GM12878 (cell line): ENCODE results near the genes RANBP1, SERPIND1, RIMBP3B, TMEM191C and PPM1F.

DNA sequence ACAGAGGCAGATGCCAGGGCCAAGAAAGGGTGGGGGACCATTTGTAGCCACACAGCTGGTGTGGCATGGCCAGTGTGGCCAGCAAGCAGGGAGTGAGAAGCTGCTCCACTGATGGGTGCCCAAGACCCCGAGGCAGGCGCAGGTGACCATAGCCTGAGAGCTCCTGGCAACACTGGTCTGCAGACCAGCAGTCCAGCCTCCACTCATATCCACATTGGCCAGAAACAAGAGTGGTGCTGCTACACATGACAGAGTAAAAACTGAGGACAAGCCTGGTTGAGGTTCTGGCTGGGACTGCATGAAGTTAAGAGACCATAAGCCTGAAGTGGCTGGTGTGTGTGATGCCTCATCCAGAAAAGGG is 25.4 kb downstream of the ARVCF start:
- RAMPAGE, long total RNA: no peak
- RRBS, 2 experiments: no CpG with 5 or more reads among the region's 2 CpGs
CAGE:
- cytosol, long polyA minus RNA: no peak
- cytosol, long polyA plus RNA: no peak
- long polyA plus RNA: no peak
- nucleolus, long total RNA: no peak
- nucleus, long polyA plus RNA: no peak
- nucleus, long total RNA: no peak

- RAMPAGE, long total RNA: no peak
- RRBS, 2 experiments: no CpG with 5 or more reads among the region's 21 CpGs
CAGE:
- cytosol, long polyA minus RNA: no peak
- cytosol, long polyA plus RNA: no peak
- long polyA plus RNA: no peak
- nucleolus, long total RNA: no peak
- nucleus, long polyA plus RNA: no peak
- nucleus, long total RNA: no peak
Observed at GRCh38 chr22:20113129-20113854, 2.6 kb upstream of the RANBP1 start.

GRCh38 chr22:20115876-20116689 is at the start of gene RANBP1:
Gene RANBP1, plus strand, starts transcription at chr22:20116104.
- RAMPAGE, long total RNA: no peak
- RRBS, 2 experiments: 23 to 32% methylated on average over 11 of the region's 36 CpGs
CAGE:
- cytosol, long polyA minus RNA: no peak
- cytosol, long polyA plus RNA: no peak
- long polyA plus RNA: no peak
- nucleolus, long total RNA: no peak
- nucleus, long polyA plus RNA: no peak
- nucleus, long total RNA: no peak

GRCh38 chr22:20238946-20239683 is 29.0 kb downstream of the RTN4R start:
- RAMPAGE, long total RNA: no peak
- RRBS, 2 experiments: 25 to 31% methylated on average over 11 to 13 of the region's 34 CpGs
CAGE:
- cytosol, long polyA minus RNA: no peak
- cytosol, long polyA plus RNA: no peak
- long polyA plus RNA: no peak
- nucleolus, long total RNA: no peak
- nucleus, long polyA plus RNA: no peak
- nucleus, long total RNA: no peak

DNA sequence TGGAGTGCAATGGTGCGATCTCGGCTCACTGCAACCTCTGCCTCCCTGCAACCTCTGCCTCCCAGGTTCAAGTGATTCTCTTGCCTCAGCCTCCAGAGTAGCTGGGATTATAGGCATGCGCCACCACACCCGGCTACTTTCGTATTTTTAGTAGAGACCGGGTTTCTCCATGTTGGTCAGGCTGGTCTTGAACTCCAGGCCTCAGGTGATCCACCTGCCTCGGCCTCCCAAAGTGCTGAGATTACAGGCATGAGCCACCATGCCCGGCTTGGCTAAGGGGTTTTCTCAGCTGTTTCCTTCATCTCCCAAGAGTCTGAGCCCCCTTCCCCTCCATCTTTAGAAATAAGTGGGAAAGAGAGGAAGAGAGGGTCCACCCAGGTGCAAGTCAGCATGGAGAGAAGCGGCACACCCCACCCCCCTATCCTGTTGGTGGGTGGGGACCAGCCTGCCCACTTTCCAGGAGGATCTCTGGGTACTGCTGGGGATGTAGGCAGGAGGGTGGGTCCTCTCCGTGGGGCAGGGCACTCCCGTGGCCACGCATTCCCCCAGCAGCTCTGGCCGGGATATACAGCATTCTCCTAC is 9.2 kb downstream of the SCARF2 start:
- RAMPAGE, long total RNA: no peak
- RRBS, 2 experiments: 0% methylated on average over 1 of the region's 13 CpGs; no CpG with 5 or more reads in 1 of the 2 experiments
CAGE:
- cytosol, long polyA minus RNA: no peak
- cytosol, long polyA plus RNA: no peak
- long polyA plus RNA: no peak
- nucleolus, long total RNA: no peak
- nucleus, long polyA plus RNA: no peak
- nucleus, long total RNA: no peak

- RAMPAGE, long total RNA: no peak
- RRBS, 2 experiments: 1 to 2% methylated on average over 48 to 57 of the region's 87 CpGs
CAGE:
- cytosol, long polyA minus RNA: no peak
- cytosol, long polyA plus RNA: no peak
- long polyA plus RNA: no peak
- nucleolus, long total RNA: no peak
- nucleus, long polyA plus RNA: no peak
- nucleus, long total RNA: no peak
Observed at GRCh38 chr22:20494817-20495688, 542 bp downstream of the KLHL22 start.

GRCh38 chr22:20496299-20497223 is 966 bp upstream of the KLHL22 start:
- RAMPAGE, long total RNA: no peak
- RRBS, 2 experiments: no CpG with 5 or more reads among the region's 40 CpGs
CAGE:
- cytosol, long polyA minus RNA: no peak
- cytosol, long polyA plus RNA: no peak
- long polyA plus RNA: no peak
- nucleolus, long total RNA: no peak
- nucleus, long polyA plus RNA: no peak
- nucleus, long total RNA: no peak

- RAMPAGE, long total RNA: no peak
- RRBS, 2 experiments: no CpG with 5 or more reads among the region's 7 CpGs
CAGE:
- cytosol, long polyA minus RNA: no peak
- cytosol, long polyA plus RNA: no peak
- long polyA plus RNA: no peak
- nucleolus, long total RNA: no peak
- nucleus, long polyA plus RNA: no peak
- nucleus, long total RNA: no peak
Observed at GRCh38 chr22:20773455-20774452, at the start of gene SERPIND1. Gene SERPIND1, plus strand, starts transcription at chr22:20774113.

DNA sequence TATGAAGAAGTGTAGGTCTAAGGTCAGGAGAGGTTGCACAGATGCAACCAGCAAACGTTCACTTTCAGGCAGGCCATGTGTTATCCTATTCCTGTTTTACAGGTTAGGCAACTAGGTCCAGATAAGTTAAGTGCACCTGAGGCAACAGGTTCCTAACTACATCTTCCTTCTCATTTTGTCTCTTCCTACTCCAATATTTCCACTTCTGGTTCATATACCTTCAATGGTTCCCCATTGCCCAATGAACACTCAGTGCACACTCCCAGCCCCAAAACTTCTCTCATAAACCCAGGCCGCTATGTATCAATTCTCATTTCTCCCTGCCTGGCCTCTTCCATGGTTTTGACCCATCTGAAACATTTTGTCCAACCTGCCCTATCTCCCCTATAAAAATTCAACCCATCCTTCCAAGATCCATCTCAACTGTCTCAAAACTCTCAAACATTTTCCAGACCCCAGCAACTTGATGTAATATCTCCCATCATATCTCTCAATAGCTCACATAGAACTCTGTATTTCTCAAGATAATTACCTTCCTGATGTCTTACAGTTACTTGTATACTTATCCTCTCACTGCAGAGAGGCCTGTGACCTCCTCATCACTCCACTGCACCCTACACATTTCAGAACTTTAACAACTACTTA is 14.9 kb downstream of the PI4KA start:
- RAMPAGE, long total RNA: no peak
- RRBS, 2 experiments: no CpG with 5 or more reads among the region's 2 CpGs
CAGE:
- cytosol, long polyA minus RNA: no peak
- cytosol, long polyA plus RNA: no peak
- long polyA plus RNA: no peak
- nucleolus, long total RNA: no peak
- nucleus, long polyA plus RNA: no peak
- nucleus, long total RNA: no peak

DNA sequence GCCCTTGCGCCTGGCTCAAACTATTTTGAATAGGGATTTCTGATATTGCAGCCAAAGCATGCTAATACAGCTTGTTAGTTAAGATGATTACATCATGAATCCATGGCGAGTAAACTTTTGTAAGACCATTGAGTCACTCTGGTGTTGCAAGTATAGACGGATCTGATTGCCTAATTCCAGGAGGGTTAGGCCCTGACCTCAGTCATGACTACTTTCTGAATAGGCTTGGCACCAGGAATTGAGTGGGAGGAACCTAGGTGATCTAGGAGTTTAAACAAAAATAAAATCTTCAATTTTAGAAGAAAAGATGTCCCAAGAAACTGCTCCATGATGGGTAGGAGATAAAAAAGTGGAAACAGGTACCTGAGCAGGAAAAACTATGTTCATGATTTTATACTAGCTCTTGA is 12.6 kb upstream of the CRKL start:
- RAMPAGE, long total RNA: no peak
- RRBS, 2 experiments: no CpG with 5 or more reads among the region's 3 CpGs
CAGE:
- cytosol, long polyA minus RNA: no peak
- cytosol, long polyA plus RNA: no peak
- long polyA plus RNA: no peak
- nucleolus, long total RNA: no peak
- nucleus, long polyA plus RNA: no peak
- nucleus, long total RNA: no peak

DNA sequence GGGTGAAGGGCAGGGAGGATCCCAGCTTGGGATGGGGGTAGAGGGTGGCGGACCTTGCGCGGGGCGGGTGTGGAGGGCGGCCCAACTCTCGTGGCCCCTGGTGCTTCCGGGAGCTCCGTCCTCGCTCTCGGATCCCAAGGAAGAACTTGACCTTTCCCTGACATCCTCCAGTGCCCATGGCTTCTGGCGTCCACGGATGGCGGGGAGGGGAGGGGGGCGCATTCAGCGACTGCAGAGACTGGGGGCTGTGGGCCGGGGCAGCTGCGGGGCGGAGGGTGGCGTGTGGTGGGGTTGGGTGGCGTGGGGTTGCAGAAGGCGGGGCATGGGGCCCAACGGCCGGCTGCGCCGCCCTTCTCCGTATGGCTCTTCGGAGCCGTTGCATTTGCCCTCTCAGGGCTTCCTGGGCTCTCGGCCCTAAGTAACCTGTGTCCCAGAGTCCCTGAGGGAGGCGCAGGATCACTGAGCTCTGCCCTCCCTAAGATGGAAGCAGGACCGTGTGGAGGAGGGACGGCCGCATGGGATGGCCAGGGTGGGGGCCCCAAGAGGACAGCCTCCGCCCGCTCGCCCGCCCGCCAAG is 9.4 kb upstream of the AIFM3 start:
- RAMPAGE, long total RNA: no peak
- RRBS, 2 experiments: 2 to 3% methylated on average over 7 of the region's 38 CpGs
CAGE:
- cytosol, long polyA minus RNA: no peak
- cytosol, long polyA plus RNA: no peak
- long polyA plus RNA: no peak
- nucleolus, long total RNA: no peak
- nucleus, long polyA plus RNA: no peak
- nucleus, long total RNA: no peak

- RAMPAGE, long total RNA: no peak
- RRBS, 2 experiments: no CpG with 5 or more reads among the region's 4 CpGs
CAGE:
- cytosol, long polyA minus RNA: no peak
- cytosol, long polyA plus RNA: no peak
- long polyA plus RNA: no peak
- nucleolus, long total RNA: no peak
- nucleus, long polyA plus RNA: no peak
- nucleus, long total RNA: no peak
Observed at GRCh38 chr22:20958115-20958427, 9.0 kb upstream of the AIFM3 start.

DNA sequence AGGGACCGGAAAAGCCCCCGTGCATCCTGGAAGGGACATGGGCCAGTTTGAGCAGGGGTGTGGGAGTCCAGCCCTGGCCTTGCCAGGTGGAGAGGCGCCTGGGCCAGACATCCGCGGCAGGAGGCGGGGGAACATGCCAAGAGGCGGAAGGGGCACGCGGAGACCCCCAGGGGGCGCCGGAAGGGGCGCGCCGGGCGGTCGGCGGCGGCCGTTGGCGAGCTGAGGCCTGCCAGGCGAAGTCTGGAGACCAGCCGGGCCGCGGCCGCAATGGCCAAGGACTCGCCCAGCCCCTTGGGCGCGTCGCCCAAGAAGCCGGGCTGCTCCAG is at the start of gene RIMBP3B:
RIMBP3B (plus strand) TSS at position 160 of the 326 bp plus-strand sequence.
- RAMPAGE, long total RNA: no peak
- RRBS, 2 experiments: no CpG with 5 or more reads among the region's 30 CpGs
CAGE:
- cytosol, long polyA minus RNA: no peak
- cytosol, long polyA plus RNA: no peak
- long polyA plus RNA: no peak
- nucleolus, long total RNA: no peak
- nucleus, long polyA plus RNA: no peak
- nucleus, long total RNA: no peak

DNA sequence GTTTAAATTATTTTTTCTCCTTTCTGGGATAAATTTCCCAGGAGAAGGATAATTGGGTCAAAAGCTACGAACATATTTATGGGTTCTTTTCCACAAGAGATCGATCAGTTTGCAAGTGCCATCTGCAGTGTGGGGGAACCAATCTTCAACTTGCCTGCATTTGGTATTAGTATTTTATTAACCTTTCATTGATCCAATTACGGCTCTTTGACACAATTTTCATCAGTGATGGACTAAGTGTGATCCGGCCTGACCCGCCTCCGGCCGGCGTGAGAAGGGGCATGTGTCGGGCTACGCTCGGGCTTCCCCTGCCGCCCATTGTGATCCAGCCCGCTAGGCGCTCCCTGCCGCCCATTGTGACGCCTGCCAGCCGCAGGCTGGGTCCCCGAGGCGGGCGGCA is at the start of gene TMEM191C:
TMEM191C (plus strand) TSS at position 350 of the 400 bp plus-strand sequence.
- RAMPAGE, long total RNA: no peak
- RRBS, 2 experiments: no CpG with 5 or more reads among the region's 20 CpGs
CAGE:
- cytosol, long polyA minus RNA: no peak
- cytosol, long polyA plus RNA: no peak
- long polyA plus RNA: no peak
- nucleolus, long total RNA: no peak
- nucleus, long polyA plus RNA: no peak
- nucleus, long total RNA: no peak

DNA sequence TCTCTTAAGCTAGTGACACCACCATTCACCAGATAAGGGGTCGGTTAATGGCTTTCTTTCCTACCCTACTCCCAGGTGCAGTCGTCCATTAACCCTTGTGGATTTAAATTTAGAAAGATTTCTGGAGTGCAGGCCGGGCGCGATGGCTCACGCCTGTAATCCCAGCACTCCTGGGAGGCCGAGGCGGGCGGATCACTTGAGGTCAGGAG is 1.4 kb downstream of the UBE2L3 start:
- RAMPAGE, long total RNA: no peak
- RRBS, 2 experiments: no CpG with 5 or more reads among the region's 9 CpGs
CAGE:
- cytosol, long polyA minus RNA: no peak
- cytosol, long polyA plus RNA: no peak
- long polyA plus RNA: no peak
- nucleolus, long total RNA: no peak
- nucleus, long polyA plus RNA: no peak
- nucleus, long total RNA: no peak

GRCh38 chr22:21578364-21578898 is 10.9 kb downstream of the UBE2L3 start:
- RAMPAGE, long total RNA: no peak
- RRBS, 2 experiments: no CpG with 5 or more reads among the region's 7 CpGs
CAGE:
- cytosol, long polyA minus RNA: no peak
- cytosol, long polyA plus RNA: no peak
- long polyA plus RNA: no peak
- nucleolus, long total RNA: no peak
- nucleus, long polyA plus RNA: no peak
- nucleus, long total RNA: no peak

DNA sequence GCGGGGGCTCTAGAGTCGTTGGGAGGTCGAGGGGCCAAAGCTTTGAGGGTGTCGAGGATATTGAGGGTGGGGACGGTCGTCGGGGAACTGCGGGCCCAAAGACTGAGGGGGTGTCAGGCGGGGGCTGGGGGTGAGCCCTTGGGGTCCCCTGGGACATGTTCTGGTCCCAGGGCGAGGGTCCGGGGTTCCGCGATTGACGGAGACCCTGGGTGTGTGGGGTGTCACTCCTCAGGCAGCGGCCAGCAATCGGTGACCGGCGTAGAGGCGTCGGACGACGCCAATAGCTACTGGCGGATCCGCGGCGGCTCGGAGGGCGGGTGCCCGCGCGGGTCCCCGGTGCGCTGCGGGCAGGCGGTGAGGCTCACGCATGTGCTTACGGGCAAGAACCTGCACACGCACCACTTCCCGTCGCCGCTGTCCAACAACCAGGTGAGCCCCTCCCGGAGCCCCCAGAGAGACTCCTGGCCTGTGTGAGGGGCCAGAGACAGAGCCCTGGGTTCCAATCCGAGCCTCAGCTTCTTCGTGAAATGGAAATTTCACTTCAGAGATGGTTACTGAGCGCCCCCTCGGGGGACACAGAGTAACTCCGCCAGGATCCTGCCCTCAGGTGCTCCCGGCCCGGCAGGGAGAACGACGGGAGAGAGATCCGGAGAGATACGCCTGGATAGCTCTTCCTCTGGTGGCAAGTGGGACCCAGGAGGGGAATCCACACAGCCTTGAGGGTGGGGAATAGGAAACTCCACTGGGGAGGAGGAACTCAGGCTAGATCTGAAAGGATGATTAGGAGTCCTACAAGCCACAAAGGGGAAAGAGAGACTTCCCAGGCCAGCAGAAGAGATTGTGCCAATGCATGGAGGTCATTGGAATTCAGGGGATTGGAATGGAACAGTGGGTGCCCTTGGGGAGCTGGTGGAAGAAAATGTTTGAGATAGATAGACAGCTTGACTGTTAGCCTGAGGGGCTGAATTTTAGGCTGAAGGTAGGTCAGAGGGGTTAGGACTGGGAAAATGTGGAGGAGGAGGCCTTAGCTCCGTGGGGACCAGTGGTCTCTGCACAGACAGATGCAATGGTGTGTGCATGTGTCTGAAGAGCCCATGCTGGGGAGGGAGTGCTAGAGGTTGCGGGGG is 891 bp downstream of the SDF2L1 start:
- RAMPAGE, long total RNA: no peak
- RRBS, 2 experiments: under 1 to 1% methylated on average over 19 to 26 of the region's 55 CpGs
CAGE:
- cytosol, long polyA minus RNA: no peak
- cytosol, long polyA plus RNA: no peak
- long polyA plus RNA: no peak
- nucleolus, long total RNA: no peak
- nucleus, long polyA plus RNA: no peak
- nucleus, long total RNA: no peak

DNA sequence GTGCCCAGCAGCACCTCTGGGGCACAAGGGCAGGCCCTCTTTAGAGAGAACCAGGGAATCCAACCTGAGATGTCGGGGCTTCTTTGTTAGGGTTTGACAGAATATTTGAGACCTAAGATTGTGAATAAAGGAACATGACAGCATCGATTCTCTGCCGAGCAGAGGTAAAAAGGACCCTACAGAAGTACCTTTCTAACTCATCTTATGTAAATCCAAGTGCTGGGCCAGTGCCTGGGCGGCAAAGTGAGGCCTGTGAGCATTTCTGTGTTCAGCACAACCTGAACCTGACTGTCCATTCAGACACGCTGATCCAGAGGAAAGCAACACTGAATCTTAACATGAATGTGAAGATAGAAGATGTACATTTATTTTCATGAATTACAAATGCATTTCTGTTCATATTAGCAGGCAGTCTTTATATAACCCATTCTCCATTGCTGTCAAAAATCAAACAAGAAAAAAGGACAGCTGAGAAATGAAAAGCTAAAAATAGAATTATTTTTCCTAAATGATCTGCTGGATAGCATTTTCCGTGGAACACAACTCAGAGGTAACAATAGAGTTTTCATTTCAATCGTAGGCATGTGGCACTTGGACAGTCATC is 26.8 kb upstream of the YPEL1 start:
- RAMPAGE, long total RNA: no peak
- RRBS, 2 experiments: no CpG with 5 or more reads among the region's 7 CpGs
CAGE:
- cytosol, long polyA minus RNA: no peak
- cytosol, long polyA plus RNA: no peak
- long polyA plus RNA: no peak
- nucleolus, long total RNA: no peak
- nucleus, long polyA plus RNA: no peak
- nucleus, long total RNA: no peak

DNA sequence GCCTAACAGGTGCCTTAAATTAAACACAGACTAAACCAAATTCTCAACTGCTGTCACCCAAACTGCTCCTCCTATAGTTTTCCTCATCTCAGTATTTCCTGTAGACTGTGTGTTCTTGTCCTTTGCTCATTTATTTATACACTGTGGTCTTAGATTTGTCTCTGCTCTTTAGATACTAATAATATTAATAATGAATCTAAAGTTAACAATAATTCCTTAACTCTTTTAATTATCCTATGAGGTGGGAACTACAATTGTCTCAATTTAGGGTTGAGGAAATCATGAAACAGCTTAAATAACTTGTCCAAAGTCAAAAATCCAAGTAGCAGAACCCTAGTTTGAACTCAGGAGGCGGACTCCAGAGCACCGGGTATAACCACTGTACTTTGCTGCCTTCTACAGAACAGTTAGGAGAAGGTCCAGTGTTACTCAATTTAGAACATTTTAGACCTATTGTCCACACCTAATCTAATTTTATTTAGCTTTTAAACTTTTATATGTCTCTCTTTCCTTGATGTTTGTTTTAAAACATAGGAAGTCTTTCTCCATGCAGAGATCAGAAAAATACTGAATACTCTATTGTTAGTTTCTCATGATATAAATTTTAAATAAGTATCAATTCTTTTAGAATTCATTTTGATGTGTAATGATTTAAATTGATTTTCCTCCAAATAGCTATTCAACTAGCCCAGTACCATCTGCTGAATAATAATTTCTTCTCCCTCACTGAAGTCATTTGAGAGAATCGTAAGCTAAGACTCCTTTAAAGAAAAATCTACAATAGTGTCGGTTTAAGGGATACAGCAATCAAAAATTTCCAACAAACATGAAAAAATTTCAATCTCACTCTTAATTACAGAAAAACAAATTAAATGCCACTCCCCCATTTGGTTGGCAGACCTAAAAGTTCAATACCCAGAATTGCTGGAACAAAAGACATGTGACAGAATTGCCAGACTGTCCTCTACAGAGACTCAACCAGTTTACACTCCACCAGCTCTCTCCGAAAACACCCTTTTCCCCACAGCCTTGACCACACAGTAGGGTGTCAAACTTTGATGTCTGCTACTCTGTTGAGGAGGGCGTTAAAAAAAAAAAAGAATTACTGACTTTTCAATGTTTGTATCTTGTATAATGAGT is 44.2 kb upstream of the YPEL1 start:
- RAMPAGE, long total RNA: no peak
- RRBS, 2 experiments: no CpG with 5 or more reads among the region's 6 CpGs
CAGE:
- cytosol, long polyA minus RNA: no peak
- cytosol, long polyA plus RNA: no peak
- long polyA plus RNA: no peak
- nucleolus, long total RNA: no peak
- nucleus, long polyA plus RNA: no peak
- nucleus, long total RNA: no peak

DNA sequence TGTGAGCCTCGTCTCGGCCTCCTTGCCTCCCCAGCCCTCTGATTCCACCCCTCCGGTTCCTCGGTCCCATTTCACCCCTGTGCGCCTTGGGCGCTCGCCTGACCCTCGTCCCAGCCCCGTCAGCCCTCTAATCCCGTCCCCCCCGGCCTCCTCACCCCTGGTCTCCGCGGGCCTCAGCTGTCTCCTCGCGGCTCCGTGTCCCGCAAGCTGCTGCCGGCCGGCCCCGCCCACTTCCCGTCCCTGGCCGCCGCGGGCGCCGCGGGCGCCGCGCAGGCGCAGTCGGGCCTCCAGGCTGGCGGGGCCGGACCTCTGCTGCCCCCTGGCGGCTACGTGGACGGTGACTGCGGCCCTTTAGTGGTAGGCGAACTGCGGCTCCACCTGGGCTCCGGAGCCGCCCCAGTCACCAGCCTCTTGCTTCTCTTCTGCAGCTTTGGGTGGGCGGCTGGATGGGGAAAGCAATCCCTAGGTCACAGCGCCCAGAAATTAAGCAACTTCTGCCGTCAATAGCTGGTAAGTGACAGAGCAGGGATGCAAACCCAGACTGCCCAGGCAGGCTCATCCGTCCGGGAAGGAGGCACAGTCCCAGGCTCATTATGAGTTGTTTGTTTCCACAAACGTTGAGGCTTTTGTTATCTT is at the start of gene PPM1F:
PPM1F (minus strand) TSS at position 212 of the 636 bp plus-strand sequence.
- RAMPAGE, long total RNA: start-site peak on the minus strand centred at position 202 of the sequence, 35 bp wide, 633 and 684 reads in 2 replicates
- RRBS, 2 experiments: 3 to 5% methylated on average over 20 to 26 of the region's 48 CpGs
CAGE:
- cytosol, long polyA minus RNA: no peak
- cytosol, long polyA plus RNA: no peak
- long polyA plus RNA: start-site peak on the minus strand centred at position 219 of the sequence, 49 bp wide, 122 and 98 reads in 2 replicates
- nucleolus, long total RNA: no peak
- nucleus, long polyA plus RNA: no peak
- nucleus, long total RNA: no peak